Measurements from ENCODE around the gene PDK3.

- PRO-cap = no peak
- RAMPAGE, long total RNA, 2 experiments = no peak in any of the 2 experiments
Measured at GRCh38 chrX:22105367-22105798, 73.3 kb downstream of the PHEX start.

GRCh38 chrX:23504012-23504651 is 163.2 kb upstream of the PRDX4 start:
- PRO-cap = no peak
- RAMPAGE, long total RNA, 2 experiments = no peak in any of the 2 experiments

GRCh38 chrX:23783648-23784244 is 773 bp downstream of the SAT1 start:
- PRO-cap = no peak
- RAMPAGE, long total RNA, 2 experiments = no peak in any of the 2 experiments

DNA sequence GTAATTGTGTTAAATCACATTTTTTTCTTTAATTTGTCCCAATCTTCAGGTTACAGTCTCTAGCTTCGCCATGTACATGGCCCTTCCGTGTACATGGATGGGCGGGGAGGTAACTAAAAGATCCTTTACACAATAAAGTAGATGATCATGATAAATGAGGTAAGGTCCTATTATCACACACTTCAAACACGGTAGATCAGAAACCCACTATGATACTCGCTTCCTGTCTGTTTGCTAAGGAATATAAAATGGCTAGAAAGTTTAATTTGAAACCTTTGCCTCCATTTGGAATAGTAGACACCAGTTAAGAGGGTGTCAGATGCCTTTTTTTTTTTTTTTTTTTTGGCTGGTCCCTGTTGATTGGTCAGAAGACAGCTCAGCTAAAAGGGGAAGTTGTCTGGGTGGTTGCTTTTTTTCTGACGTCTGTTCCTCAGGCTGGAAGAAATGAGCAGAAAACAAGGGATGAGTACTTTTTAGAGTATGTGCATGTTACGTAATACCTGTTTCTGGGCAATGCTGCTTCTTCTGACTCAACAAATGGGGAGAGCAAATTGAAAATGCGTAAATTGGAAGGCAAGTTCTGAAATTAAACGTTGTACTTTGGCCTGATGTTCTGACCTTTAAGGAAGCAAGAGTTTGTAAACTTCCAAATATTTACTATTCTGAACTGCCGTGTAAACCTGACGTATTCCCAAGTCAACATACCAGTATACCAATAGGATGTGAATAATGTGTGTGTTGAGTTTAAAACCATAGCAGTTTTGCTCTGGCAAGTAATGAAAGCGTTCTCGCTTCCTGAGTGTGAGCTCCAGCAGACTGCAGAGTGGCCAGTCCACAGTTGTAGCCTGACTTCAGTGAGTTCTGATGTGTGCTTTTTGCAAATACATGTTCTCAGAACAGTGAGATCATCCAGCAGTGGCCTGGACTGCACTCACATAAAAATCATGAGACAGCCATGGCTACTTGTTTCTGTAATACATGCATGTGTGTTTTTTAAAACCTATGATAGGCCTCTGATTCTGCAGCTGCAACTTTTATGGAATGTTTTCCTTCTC is 1.6 kb downstream of the SAT1 start:
- PRO-cap = unidirectional peak, minus-strand start at position 445 of the sequence
- RAMPAGE, long total RNA, 2 experiments = no peak in any of the 2 experiments

DNA sequence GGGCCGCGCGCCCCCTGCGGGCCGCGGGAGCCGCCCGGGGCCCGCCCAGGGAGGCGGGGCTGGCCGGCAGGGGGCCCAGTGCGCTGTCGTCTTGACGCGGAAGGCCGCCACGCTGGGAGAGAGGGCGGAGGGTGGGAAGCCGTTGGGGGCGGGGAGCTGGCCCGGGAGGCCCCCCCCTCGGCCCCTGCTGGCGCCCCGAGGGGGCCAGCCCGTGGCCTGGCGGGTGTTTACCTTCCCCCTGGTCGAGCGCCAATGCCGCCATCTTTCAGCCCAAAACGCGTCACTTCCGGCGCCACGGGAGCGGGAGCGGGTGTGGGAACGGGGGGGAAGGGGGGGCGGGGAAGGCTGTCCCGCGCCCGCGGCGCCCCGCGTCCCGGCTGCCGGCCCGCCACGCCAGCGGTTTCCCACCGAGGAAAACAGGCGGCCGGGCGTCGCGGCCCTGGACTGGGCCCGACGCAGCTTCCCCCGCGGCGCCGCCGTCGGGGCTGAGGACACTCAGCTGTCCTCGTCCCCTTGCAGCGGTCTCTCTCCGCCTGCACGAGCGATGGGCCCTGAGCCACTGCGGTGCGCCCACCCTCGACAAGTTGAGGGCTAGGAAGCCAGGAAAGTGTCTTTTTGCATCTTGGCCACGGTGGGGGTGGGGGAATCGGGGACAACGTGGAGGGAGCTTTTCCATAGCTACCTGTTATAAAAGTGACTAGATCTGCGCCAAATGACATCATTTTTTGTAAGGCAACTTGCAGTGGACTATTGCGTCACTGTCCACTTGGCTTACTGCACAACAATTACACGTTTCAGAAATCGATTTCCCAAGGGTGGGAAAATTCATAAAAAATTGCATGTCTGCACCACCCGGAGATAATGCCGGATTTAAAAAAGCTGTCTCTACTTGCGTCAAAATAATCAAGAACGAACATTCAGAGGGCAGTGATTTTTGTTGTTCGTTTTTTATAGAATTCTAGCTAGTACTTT is 1.3 kb downstream of the KLHL15 start:
- PRO-cap = bidirectional peak, plus-strand start at position 48 of the sequence, minus-strand start outside the sequence; bidirectional peak, plus-strand start at position 315 of the sequence, minus-strand start at position 286 of the sequence
- RAMPAGE, long total RNA, 2 experiments = start-site peak on the minus strand in 1 of 2 experiments, centred at position 284 of the sequence, 15 reads per replicate

DNA sequence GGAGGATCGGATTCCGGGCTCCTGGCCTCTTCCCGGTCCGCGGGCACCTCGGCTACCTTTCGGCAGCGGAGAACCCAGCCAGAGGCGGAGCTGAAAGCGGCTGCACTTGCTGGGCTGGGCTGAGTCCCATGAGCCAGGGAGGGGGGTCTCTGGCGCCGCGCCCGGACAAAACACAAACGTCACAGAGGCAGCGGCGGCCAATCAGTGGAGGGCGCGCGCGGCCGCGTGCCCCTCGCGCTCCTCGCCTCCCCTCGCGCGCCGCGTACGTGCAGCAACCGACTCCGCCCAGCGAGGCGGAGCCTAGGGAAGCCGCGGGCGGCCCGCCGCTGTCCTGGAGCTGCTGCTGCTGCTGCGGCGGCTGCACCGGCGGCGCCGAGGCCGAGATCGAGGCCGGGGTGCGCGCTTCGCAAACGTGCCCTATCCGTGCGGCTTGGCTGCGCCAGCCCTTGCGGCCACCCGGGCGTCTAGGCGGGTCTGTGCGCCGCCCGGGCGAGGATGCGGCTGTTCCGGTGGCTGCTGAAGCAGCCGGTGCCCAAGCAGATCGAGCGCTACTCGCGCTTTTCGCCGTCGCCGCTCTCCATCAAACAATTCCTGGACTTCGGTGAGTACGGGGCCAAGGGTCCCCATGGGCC is at the start of gene PDK3:
TSS of gene PDK3 (plus strand) at position 326 of the 632 bp plus-strand sequence.
- PRO-cap = bidirectional peak, plus-strand start at position 303 of the sequence, minus-strand start at position 86 of the sequence
- RAMPAGE, long total RNA, 2 experiments = no peak in any of the 2 experiments

DNA sequence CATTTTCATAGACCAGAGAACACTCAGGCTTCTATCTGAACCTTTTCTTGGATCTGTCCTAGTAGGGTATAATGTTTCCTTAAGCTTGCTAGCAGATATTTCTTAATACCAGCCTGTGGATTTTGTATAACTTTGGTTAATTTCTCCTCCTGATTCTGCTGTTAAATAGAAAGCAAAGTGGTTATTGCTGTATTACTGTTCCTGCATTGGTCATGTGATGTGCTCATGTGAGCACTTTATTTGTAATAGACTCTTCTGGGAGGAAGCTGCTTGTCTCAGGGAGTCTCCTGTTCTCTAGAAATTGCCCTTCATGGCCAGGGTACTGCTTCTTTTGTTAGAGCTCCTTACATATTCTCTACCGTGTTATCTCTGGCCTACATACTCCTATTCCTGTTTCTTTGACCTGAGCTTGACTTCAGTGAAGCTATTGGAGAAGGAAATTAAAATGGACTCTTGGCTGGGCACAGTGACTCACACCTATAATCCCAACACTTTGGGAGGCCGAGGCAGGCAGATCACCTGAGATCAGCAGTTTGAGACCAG is 14.0 kb downstream of the PDK3 start:
- PRO-cap = no peak
- RAMPAGE, long total RNA, 2 experiments = no peak in any of the 2 experiments

DNA sequence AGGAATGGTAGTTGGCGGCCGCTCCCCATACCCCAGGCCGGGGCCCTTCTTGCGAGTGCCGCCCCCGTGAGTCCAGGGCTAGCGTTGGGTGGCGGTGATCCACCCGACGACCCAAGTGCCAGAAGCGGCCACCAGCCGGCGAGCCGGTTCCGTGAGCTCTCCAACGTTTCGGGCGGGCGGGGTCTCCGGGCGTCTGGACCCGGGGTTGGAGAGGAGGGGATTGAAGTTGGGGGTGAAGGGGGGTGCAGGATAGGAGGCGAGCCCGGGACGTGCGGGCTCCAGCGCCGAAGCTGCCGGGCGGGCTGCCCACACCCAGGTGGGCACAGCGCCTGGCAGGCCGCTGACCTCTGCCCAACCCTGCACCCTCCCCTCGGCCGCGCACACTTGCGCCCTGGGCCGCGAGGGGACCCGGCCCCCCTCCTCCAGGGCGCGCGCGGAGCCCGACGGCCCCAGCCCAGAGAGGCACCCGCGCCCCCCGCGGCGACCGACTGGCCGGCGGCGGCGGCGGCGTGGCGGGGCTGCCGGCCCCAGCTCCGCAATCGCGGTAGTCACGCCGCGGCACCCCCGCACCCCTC is 13.5 kb downstream of the ARX start:
- PRO-cap = no peak
- RAMPAGE, long total RNA, 2 experiments = no peak in any of the 2 experiments

DNA sequence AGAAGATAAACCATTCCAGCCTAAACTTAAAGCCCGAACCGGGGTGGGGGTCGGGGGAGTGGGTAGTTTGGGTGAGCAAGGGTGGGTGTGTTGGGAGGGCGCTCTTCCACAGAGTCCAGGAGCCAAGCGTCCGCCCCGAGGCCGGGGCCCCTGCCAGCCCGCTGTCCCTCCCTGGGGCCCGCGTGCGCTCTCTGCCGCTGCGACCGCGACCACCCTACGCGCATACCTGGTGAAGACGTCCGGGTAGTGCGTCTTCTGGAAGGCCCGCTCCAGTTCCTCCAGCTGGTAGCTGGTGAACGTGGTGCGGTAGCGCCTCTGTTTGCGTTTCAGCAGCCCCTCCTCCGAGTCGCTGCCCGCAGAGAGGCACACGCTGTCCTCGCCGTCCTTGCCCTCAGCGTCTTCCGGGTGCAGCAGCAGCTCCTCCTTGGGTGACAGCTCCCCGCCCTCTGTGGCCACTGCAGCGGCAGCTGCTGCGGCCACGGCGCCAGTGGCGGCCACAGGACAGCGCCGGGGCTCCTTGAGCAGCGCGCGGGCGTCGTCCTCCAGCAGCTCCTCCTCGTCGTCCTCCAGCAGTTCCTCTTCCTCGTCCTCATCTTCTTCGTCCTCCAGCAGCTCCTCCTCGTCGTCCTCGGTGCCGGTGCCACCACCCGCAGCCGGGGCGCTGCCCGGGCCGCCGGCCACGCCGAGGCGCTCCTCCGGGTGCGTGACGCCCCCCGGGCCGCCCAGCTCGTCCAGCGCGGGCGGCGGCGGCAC is 2.9 kb downstream of the ARX start:
- PRO-cap = no peak
- RAMPAGE, long total RNA, 2 experiments = no peak in any of the 2 experiments

- PRO-cap = no peak
- RAMPAGE, long total RNA, 2 experiments = no peak in any of the 2 experiments
Measured at GRCh38 chrX:27350504-27351042, 112.6 kb downstream of the PPP4R3C start.

- PRO-cap = no peak
- RAMPAGE, long total RNA, 2 experiments = no peak in any of the 2 experiments
Measured at GRCh38 chrX:28847154-28847881, 260.1 kb downstream of the IL1RAPL1 start.

DNA sequence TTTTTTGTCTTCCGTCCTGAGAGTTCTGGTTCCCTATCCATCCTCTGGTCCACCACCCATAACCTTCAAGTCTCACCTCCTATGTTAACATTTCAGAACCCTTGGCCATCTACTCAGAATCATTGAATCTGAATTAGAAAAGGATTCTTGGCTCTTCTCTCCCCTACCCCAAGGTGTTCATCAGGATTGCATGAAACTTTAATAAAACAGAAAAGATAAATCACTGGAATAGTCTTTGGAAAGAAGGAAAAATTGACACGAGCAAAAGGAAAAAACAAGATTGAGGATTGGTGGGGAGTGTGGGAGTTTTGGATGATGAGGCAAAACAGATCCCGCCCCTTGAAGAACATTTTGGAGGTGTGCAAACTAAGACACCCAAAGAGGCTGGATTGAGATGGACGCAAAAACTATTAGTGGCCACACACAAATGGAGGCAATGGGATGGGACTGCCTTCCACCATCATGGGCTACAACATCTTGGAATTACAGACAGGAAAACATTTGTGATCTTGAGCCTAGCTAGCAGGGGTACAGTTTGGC is 3.3 kb downstream of the TASL start:
- PRO-cap = no peak
- RAMPAGE, long total RNA, 2 experiments = no peak in any of the 2 experiments

DNA sequence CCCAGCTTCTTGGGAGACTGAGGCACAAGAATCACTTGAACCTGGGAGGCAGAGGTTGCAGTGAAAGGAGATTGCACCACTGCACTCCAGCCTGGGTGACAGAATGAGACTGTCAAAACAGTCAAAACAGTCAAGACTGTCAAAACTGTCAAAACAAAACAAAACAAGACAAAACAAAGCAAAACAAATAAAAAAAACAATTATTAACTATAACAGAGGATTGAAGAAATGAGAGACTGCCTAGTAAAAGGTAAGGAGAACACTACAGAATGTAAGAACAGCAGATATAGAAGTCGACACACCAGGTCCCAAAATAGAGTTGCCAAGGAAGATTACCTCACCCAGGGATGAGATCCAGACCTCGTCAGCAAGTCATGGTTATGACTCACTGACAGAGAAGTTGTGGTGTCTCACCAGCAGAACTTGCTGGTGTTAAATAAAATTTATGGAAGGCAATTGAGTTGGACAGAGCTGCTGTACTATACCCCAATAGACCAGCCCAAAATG is 32.2 kb upstream of the GK start:
- PRO-cap = no peak
- RAMPAGE, long total RNA, 2 experiments = no peak in any of the 2 experiments

DNA sequence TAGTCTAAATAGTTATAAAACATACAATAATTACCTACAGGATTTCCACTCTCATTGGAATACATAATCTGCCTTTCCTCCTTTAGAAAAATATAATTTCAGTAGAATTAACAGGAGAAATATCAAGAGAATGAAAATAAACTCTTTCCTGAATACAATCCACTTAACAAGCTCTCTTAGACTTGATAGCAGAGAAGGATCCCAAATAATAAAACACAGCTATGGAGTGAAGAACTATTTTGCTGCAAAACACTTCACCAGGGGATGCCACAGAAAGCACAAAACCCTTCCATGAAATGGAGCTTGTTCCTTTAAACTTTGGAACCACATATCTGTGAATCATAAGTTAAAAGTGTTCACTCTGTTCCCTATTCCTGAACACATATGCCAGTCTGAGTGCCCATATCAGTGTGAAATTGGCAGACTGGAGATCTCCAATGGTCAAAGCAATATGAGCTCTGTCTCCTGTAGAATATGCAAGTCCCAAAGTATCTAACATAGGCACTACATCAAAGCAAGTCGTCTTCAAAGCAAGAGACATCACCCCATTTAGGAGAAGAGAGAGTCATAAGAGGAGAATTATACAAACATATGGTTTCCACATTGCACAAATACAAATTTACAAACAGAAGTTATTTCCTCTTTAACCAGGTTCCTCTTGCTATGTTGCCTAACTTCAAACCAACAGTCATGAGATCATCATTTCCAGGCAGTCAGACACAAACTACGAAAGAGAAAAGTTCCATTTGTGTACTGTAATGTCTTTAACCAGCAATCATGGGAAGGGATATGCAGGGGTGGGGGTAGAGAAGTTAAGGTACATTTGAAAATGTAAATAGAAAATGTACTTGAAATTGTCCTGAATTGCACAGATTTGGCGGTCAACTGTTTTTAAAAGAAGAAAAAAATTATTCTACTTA is 9.9 kb upstream of the GK start:
- PRO-cap = no peak
- RAMPAGE, long total RNA, 2 experiments = no peak in any of the 2 experiments

DNA sequence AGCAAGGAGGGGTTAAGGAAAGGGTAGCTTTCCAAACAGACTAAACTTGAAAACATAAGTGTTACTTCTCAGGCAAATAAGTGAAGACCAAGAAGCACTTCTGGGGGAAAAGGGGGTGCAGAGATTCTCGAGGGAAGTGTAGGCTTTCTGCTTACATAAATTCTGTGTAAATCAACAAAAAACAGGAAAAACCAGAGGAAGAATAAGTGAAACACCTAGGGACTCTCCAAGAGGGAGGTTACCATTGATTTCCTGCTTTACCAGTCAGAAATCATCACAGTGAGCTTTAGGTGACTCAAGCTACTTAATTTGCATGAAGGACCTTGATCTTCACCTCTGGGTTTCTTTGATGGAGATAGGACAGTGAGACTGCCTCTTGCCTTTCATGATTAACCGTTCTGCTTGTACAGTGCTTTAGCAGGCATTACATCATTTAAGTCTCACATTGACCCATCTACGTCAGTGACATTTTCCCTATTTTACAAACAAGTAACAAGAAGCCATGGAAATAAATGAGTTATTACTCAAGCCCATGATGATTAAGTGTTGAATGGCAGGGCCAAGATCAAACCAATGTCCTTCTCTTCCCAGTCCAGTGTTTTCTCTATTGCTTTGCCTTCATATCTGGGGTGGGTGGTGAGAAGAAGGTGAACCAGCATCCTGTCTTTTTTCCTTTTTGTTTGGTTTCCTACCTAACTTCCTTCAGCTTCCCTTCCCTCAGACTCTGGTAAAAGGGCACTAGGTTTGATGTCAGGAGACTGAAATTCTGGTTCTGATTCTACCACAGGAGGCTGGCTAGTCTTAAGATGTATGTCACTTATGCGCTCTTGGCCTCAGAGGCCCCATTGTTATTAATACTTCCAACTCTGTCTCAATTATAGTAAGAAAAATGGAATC is 3.3 kb upstream of the GK start:
- PRO-cap = no peak
- RAMPAGE, long total RNA, 2 experiments = no peak in any of the 2 experiments

DNA sequence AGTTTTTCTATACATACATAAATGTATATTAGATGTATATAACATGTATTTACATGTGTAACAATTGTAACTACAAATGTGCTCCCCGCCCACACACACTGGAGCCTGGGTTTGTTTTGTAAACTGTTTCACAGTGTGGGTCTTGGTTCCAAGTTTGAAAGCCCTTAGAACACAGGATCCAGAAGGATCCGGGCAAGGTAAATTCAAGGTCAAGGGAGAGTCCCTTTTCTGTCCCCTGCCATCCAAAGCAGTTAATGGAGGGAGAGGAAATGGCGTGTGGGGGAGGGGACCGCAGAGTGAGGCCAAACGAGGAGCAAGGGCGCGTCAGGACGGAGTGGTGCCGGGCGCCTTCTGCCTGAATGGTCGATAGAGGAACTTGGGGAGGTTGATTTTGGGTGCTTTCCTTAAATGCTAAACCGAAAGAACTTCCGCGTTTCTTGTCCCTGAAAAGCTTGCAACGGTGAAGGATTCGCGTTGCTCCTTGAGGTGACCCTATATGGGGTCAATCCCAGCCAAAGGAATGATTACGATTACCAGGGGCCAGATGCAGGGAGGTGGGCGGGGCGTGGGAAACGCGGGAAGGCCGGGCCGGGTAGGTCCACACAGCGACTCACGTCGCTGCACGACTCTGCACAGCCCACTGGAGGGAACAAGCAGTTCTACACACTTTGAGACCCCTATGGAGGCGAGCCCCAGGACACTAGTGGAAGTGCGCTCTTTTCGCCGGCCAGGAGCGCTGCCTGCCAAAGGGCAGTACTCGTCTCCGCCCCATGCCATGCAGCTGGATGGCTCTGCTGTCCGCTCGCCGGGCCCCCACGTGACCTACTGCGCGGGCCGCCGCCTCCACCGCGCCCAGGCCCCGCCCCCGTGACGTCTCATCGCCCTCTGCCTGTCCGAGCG is 623 bp upstream of the GK start:
- PRO-cap = bidirectional peak, plus-strand start outside the sequence, minus-strand start at position 817 of the sequence
- RAMPAGE, long total RNA, 2 experiments = no peak in any of the 2 experiments

- PRO-cap = no peak
- RAMPAGE, long total RNA, 2 experiments = no peak in any of the 2 experiments
Measured at GRCh38 chrX:30654960-30655515, 1.8 kb downstream of the GK start.

- PRO-cap = no peak
- RAMPAGE, long total RNA, 2 experiments = no peak in any of the 2 experiments
Measured at GRCh38 chrX:30971587-30972161, 82.6 kb upstream of the TAB3 start.

GRCh38 chrX:31862732-31863114 is 790.9 kb upstream of the FTHL17 start:
- PRO-cap = no peak
- RAMPAGE, long total RNA, 2 experiments = no peak in any of the 2 experiments

GRCh38 chrX:31934724-31935137 is 862.9 kb upstream of the FTHL17 start:
- PRO-cap = no peak
- RAMPAGE, long total RNA, 2 experiments = no peak in any of the 2 experiments

Data from breast epithelium (tissue), 2 donors.